ENCODE results near the gene PPP2R5C.

DNA sequence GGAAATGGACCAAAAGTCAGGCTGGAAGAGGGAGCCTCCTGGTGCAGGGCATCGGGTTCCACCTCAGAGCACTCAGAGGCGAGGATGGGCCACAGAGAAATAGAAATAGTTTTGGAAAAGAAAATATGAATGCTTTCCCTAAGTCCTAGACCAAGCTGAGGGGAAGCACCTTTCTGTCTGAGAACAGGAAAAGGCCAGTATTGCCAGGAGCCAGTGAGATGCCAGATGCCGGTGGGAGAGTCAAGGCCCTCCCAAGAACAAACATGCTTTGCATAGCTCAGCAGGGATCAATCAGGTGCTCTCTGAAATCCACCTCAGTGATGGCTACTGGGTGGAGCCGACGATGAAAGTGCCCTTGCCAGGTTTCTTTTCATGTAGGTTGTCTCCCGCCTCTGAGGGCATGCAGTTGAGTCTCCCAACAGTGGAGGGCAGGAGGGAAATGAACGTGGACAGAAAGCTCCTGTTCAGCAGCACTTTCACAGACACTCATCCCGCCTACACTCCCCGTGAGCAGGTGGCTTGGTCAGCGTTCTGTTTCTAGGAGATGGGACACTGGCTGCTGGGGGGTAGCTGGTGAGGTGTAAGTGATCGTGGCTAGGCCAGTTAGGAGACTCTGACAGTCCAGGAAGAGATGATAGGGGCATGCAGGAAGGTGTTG is 28.2 kb downstream of the DEGS2 start:
- RRBS = no CpG with 5 or more reads among the region's 11 CpGs

- RRBS = 88% methylated on average over 1 of the region's 7 CpGs
Observed at GRCh38 chr14:100142133-100142582, 17.3 kb downstream of the DEGS2 start.

DNA sequence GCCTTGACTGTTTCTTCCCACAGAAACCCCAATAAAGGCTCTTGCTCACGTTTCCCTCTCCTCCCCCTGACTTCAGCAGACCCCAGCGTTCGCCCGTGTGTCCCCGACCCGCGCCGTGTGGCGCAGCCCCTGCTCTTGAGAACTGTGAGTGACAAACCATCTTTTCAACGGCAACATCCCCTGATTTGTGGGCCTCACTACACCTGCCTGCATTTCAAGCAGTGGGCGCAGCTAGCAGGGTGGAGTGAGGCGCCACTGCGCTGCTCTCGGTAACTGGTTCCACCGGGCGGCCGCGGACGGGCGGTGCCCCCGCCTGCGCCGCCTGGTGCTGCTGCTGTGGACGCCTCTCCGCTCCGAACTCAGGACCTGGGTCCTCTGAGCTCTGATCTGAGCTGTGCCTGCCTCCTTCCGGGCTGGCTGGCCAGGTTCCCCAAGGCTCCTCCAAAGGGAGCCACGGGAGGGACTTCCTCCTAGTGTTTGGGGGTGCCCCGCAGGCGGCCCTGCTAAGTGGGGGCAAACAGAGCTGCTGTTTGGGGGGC is 5.9 kb upstream of the DEGS2 start:
- RRBS = no CpG with 5 or more reads among the region's 30 CpGs

DNA sequence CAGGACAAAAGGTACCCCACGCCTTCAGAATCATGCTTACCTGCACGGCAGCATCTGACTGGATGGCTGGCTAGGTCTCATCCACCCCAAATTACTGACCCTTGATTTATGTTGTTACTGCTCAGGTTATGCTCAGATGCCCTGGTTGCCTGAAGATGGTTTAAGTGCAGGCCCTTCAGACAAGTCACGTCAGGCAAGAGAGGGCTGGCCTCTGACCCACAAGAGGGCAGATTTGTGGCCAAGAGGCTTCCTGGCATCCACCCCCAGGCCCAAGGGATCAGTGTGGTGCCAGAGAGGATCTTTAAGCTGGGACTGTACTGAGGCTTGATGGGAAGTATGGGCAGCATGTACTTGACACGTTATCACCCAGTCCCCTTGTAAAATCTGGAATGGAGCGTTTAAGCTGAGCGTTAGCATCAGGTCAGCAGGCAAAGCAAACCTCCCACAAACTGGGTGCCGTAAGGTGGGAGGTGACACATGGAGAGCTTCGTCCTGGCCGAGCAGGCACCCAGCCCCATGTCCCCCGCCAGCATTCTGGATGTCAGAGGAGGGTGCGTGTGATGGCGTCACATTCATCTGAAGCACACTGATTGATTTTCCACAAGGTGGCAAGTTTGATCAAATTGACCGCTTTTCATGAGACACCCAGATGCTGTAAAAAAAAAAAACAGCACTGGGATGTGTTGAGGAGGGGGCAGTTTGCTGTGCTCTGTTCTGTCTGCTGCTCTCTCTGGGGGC is 24.4 kb downstream of the SLC25A29 start:
- RRBS = no CpG with 5 or more reads among the region's 13 CpGs

DNA sequence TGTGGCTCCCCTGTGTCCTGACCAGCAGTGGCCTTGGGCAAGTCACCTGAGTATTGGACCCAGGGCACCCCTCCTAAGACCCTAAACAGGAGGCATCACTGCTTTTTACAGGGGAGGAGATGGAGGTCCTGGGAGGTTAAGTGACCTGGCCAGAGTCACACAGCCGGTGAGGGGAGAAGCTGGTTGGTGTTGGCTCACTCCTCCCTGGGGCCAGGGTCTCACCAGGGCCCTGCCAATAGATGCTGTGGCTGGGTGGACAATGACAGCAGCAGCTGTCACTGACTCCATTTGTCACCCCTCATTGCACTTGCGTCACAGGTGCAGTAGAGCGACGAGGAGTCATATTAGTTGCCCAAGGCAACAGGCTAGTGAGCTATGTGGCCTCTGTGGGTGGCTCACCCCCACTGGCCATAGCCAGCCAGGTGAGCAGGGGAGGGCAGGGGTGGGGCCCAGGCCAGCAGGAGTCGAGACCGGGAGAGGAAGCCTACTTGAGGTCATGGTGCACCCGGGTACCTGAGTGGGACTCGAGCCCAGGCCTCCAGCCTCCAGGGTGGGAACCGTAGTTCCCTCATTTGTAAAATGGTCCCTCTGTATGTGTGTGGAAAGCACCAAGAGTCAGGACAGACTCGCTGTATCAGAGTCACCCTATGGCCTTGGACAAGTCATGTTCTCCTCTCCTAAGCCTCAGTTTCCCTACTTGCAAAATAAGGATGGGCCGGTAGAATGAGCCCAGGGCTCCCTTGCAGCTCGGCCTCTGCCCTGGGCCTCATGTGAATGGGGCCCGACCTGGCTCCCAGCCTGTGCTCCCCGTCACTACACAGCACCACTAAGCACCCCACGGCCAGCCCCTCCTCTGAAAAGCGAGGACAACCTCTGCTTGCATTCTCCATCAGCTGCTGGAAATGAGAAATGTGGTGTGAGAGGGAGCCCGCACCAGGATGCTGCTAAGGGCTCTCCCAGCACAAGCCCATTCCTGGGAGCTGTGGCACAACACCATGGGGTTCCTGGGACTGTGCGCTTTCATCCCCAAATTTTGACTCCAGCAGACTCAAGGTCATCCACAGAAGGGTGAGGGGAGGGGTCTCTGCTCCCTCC is 9.9 kb downstream of the SLC25A47 start:
- RRBS = no CpG with 5 or more reads among the region's 18 CpGs

DNA sequence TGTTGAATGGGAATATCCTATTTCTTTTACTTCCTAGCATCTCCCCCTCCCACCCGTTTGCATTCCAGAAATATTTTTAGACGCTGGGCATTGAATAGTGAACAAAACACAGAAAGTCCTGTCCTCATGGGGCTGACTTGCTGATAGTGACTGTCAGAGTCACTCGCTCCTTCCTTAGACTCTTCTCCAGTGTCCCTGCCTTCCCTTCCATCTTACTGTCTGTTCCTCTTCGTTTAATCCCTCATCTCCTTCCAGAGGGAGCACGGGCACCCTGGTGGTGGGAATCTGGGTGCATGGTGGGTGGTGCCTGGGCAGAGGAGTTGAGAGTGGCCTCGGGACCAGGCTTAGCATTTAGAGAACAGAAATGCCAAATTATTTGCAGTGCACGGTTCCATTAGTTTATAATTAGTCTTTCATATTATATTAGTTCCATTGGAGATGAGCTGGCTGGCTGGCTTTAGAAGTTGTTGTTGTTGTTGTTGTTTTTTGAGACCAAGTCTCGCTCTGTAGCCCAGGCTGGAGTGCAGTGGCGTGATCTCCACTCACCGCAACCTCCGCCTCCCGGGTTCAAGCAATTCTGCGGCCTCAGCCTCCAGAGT is 644 bp downstream of the WDR25 start:
- RRBS = no CpG with 5 or more reads among the region's 13 CpGs

DNA sequence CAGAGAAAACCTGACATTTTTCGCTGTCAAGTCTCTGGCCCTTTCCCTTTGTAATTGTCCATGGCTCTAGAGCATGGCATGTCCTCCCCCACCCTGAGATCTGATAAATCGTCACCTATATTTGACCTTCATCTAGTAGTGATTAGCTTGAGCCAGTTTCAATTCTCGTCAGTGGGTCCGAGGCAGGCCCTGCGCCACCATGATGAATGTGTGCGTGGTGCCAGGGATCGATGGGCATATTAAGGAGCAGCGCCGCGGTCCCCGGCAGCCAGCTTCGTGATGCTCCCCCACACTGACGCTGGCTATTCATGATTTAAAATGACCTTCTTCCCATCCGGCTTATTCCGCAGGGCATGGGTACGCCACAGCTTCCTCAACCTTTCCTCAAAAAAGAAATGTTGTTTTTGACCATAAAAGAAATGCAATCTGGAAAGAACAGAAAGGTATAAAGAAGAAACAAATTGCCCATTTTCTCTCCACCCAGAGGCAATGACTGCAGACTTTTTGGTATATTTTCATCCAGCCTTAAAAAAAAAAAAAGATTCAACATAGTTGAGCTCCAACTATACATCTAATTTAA is 14.9 kb downstream of the WDR25 start:
- RRBS = 95% methylated on average over 4 of the region's 16 CpGs

- RRBS = no CpG with 5 or more reads among the region's 18 CpGs
Observed at GRCh38 chr14:100547770-100548448, 39.3 kb downstream of the BEGAIN start.

- RRBS = 29% methylated on average over 10 of the region's 41 CpGs
Observed at GRCh38 chr14:100569146-100570171, 17.8 kb downstream of the BEGAIN start.

DNA sequence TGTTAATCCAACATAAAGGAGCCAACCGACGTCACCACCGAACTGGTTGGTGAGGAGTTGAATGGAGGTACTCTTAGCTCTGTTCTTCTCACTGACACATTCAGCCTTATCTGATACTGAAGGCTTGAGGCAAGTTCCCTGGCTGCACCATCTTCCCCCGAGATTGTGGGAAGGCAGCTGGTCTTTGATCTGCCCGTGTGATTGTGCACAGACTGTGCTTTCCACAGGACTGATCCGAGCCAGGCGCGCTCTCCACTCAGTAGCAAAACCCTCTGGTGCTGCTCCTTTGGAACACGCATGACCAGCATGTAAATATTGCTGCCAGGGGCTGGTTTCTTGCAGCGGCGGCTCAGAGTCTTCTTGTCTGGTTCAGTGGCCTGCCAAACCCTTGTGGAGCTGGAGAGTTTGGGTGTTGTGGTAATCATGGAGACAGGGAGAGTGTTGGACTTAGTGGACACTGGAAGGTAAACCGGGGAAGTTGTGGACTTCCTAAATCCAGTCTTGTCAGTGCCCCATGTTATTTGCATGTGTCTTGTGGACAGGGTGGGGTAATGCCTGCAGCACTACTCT is 30.0 kb upstream of the DLK1 start:
- RRBS = no CpG with 5 or more reads among the region's 12 CpGs

- RRBS = 61% methylated on average over 3 of the region's 15 CpGs
Observed at GRCh38 chr14:100710670-100711217, 15.9 kb upstream of the DLK1 start.

DNA sequence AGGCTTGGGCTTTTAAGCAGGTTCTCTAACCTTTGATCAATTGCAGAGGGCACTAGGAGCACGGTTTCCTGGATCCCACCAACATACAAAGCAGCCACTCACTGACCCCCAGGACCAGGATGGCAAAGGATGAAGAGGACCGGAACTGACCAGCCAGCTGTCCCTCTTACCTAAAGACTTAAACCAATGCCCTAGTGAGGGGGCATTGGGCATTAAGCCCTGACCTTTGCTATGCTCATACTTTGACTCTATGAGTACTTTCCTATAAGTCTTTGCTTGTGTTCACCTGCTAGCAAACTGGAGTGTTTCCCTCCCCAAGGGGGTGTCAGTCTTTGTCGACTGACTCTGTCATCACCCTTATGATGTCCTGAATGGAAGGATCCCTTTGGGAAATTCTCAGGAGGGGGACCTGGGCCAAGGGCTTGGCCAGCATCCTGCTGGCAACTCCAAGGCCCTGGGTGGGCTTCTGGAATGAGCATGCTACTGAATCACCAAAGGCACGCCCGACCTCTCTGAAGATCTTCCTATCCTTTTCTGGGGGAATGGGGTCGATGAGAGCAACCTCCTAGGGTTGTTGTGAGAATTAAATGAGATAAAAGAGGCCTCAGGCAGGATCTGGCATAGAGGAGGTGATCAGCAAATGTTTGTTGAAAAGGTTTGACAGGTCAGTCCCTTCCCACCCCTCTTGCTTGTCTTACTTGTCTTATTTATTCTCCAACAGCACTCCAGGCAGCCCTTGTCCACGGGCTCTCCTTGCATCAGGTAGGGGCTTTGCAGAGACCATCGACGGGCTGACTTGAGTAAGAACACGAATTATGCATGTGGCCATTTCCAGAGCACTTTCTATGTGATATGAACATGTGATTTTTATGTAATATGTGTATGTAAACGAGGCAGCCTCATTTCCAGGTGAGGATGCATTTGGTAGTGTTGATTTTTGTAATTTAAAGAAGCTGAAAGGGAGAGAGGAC is 74.2 kb downstream of the RTL1 start:
- RRBS = no CpG with 5 or more reads among the region's 11 CpGs

DNA sequence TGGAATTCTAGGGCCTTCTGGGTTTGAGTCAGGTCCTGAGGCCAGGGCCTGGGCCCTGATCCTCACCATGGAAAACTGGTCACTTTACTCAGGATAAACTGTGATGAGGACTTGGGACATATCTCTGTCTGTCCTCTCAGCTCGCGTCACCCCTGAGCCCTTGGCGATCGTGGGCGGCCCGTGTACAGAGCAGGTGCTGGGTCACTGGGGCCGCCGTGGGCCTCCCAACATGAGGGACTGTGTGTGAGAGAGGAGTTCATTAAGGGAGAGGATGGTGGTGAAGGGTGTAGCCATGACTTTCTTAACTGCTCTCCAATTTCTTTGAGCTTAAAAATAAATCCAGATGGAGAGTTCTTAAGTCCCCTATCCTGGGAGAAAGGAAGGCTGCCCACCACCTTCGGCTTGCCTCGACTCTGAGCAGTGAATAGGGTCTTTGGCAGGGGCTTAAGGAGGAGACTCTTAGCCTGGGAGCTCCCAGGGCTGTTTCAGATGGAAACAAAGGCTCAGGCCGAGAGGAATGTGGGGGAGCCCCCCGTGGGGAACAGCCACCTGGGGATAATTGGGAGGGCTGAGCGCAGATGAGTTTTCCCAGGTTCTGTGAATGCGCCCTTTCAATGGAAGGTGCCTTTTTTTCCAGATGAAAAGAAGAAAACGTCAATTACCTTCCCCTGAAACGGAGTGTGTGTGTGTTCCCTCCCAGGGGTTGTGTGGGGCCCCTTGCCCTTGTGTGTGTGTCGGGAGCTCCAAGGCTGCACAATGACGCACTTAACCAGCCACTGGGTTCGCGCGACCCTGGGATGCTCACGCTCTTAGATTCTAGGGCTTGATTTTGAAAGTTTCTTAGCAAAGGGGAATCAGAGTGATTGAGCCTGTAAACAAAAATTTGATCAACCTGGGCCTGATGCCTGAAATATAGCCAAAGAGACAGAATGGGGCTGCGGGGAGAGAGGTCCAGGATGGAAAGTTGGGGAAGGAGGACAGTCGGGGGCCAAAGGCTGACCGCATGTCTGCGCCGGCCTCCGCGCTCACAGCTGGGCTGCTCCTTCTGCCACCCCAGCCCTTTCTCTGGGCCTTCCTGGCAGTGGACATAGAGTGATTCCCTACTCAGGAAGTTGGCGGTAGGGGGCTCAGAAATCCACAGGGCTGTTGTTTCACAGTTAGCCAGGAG is 63.3 kb downstream of the RTL1 start:
- RRBS = no CpG with 5 or more reads among the region's 30 CpGs

DNA sequence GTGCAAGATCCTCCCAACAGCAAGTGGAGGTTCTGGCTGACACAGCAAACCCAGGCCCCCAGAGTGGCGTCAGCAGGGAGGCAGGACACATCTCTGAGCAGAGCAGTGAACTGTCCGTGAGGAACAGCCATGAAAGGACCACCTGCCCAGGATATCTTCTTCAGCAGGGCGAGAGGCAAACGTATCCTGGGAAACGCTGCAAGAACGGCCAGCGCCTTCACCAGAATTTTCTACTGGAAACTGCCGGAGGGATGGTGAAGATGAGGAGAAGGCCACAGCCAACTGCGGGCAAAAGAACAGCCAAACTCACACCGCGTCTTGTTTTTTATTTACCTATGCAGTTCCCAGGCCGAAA is 385.5 kb upstream of the RTL1 start:
- RRBS = no CpG with 5 or more reads among the region's 12 CpGs

- RRBS = 3% methylated on average over 35 of the region's 130 CpGs
Observed at GRCh38 chr14:101761564-101762647, at the start of gene PPP2R5C. TSS of gene PPP2R5C (plus strand) at chr14:101761709.

GRCh38 chr14:101773394-101774343 is 12.2 kb downstream of the PPP2R5C start:
- RRBS = no CpG with 5 or more reads among the region's 6 CpGs

GRCh38 chr14:101810664-101811250 is 49.2 kb downstream of the PPP2R5C start:
- RRBS = no CpG with 5 or more reads among the region's 2 CpGs

DNA sequence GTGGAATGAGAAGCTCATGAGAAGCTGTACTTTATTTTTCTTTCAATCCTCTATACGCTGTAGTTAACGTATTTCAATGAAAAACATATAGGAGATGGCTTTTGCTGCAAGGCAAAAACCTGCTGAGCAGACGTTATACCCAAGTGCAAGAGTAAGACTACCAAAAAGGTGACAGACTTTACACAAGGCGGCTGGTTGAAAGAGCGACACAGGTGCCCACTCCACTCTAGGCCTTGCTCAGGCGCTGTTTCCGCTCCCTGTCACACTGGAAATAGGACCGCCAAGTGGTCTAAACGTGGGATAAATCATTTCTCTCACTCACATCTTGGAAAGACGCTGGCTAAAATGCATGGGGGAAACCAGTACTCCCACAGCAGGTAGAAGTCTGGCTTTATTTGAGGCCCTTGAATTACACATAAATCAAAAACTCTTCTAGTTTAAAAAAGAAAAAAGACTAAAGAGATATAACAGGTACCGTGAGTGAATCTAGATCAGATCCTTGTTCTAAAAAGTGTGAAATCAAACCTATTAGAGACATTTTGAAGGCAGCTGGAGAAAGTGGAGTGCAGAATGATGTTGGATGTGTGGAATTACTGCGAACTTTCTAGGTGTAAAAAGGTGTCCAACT is 54.6 kb downstream of the PPP2R5C start:
- RRBS = no CpG with 5 or more reads among the region's 12 CpGs

DNA sequence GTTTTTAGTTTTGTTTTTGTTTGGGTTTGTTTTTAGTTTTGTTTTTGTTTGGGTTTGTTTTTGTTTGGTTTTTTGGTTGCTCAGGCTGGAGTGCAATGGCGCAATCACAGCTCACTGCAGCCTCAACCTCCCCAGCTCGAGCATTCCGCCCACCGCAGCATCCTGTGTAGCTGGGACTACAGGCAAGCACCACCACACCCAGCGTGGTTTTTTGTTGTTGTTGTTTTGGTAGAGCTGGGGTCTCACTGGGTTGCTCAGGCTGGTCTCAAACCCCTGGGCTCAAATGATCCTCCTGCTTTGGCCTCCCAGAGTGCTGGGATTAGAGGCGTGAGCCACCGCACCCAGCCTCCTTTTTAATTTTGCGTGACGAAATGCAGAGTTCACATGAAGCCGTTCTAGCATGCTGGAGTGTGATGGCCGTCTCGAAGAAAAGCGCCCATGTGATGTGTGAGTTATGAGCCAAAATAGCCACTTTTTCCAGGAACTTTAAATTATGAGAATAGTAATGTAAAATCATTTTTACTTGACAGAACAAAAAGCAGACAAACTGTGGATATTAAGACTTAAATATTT is 58.2 kb downstream of the PPP2R5C start:
- RRBS = no CpG with 5 or more reads among the region's 13 CpGs

DNA sequence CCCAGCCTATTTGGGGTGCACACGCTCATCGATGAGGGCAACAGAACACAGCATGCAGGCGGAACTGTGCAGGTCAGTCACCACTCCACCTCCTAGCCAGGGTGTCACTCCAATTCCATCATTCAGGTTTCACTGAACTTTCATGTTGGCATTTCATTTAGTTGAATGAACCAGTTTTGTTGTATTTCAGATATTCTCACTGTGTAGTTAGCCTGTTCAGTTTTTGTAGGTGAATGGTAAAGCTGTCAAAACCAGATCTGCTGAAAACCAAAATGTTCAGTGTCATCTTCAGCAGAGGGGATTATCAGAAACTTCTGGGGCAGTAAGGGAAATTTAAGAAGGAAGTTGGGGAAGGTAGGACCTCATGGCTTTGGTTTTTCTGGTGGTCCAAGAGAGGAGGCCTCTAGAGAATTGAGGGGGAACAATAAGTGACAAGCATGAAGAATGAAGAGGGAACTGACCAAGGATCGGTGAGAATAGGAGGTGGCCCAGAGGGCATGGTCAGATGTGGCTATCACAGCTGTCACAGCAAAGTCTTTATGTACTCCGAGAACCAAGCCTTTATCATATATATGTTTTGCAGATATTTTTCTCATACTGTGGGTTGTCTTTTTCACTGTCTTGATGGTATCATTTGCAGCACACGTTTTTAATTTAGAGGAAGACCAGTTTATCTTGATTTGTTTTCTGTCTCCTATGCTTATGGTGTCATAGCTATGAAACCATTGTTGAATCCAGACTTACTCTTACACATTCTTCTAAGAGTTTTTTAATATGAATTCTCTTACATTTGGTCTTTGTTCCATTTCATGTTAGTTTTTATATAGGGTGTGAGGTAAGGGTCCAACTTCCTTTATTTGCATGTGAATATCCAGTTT is 64.2 kb downstream of the PPP2R5C start:
- RRBS = no CpG with 5 or more reads among the region's 6 CpGs